ENCODE data around the gene MEIS1.

- PRO-cap, 2 experiments: peak in 1 of 2 experiments; most common minus-strand start chr2:64838909 (in 1)
- RAMPAGE, long total RNA, 5 experiments: no peak in any of the 5 experiments
Observed at GRCh38 chr2:64838680-64839223, 150.4 kb upstream of the SLC1A4 start.

- PRO-cap, 2 experiments: no peak in any of the 2 experiments
- RAMPAGE, long total RNA, 5 experiments: no peak in any of the 5 experiments
Observed at GRCh38 chr2:64852613-64853615, 136.3 kb upstream of the SLC1A4 start.

- PRO-cap, 2 experiments: no peak in any of the 2 experiments
- RAMPAGE, long total RNA, 5 experiments: no peak in any of the 5 experiments
Observed at GRCh38 chr2:64898859-64899393, 90.3 kb upstream of the SLC1A4 start.

GRCh38 chr2:64917619-64918341 lies 71.4 kb upstream of the SLC1A4 start:
- PRO-cap, 2 experiments: no peak in any of the 2 experiments
- RAMPAGE, long total RNA, 5 experiments: no peak in any of the 5 experiments

- PRO-cap, 2 experiments: no peak in any of the 2 experiments
- RAMPAGE, long total RNA, 5 experiments: no peak in any of the 5 experiments
Observed at GRCh38 chr2:64918408-64918951, 70.7 kb upstream of the SLC1A4 start.

DNA sequence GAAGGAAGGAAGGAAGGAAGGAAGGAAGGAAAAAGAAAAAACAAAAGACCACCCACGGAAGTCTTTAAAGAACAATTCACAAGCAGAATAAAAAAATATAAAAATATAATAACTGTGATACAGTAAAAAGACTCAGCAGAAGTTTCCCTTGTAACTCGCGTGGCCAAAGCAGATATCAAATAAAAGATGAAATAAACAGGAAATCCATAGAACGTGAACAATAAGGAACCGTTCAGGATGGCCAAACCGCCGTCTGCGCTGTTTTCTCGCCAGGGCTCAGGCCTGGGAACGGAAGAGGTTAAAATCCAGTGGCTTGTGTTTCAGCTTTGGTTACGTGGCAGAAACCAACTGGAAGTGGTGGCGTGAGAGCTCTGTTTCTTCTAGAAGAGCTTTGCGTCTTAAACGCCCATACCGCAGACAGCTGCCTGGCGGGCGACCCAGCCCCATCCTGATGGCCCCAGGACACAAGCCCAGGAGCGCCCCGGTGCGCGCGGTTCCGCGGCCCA lies 1.1 kb upstream of the SLC1A4 start:
- PRO-cap, 2 experiments: peak in 2 of 2 experiments; most common plus-strand start position 340 of the sequence (in 2); most common minus-strand start position 257 of the sequence (in 1)
- RAMPAGE, long total RNA, 5 experiments: start-site peak on the plus strand in 1 of 5 experiments, centred at position 396 of the sequence, 17 reads per replicate

- PRO-cap, 2 experiments: peak in 2 of 2 experiments; most common minus-strand start chr2:65040762 (in 2)
- RAMPAGE, long total RNA, 5 experiments: no peak in any of the 5 experiments
Observed at GRCh38 chr2:65040418-65040929, 15.7 kb upstream of the CEP68 start.

GRCh38 chr2:65070001-65070922 lies 14.0 kb downstream of the CEP68 start:
- PRO-cap, 2 experiments: peak in 2 of 2 experiments; most common plus-strand start chr2:65070691 (in 2); most common minus-strand start chr2:65070578 (in 2)
- RAMPAGE, long total RNA, 5 experiments: no peak in any of the 5 experiments

DNA sequence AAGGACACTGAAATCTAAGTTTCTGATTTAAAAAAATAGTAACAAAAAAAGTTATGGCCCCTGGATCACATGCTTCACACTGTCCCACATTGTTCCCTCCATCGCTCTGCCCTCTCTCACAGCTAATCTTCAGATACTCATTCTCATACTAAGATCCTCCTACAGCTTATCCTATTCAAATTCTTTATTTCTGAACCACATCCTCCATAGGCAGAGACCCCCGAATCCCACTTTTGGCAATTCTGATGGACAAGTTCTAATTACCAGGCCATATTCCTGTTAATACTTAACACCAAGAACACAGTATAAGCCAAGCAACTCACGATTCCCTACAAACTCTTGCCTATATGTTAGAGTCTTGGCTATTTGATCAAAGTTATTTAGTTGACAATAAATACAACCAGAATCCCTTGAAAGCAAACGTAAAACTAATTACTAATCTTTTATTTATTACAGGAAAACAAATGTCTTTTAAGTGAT lies 34.2 kb downstream of the CEP68 start:
- PRO-cap, 2 experiments: no peak in any of the 2 experiments
- RAMPAGE, long total RNA, 5 experiments: no peak in any of the 5 experiments

DNA sequence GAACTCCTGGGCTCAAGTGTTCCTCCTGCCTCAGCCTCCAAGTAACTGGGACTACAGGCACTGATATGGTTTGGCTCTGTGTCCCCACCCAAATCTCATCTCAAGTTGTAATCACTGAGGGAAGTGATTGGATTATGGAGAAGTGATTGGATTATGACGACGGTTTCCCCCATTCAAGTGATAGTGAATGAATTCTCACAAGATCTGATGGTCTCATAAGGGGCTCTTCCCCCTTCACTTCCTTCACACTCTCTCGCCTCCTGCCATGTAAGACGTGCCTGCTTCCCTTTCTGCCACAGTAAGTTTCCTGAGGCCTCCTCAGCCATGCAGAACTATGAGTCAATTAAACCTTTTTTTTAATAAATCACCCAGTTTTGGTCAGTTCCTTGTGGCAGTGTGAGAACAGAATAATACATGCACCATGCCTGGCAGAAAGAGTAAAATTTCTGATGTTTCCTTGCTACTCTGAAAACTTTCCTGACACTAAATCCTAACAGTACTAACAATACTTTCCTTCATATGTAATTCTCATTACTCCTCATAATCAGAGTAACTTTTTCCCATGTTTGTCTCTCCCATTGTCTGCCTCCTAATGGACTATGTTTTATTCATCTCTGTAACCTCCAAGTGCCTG lies 36.6 kb downstream of the CEP68 start:
- PRO-cap, 2 experiments: no peak in any of the 2 experiments
- RAMPAGE, long total RNA, 5 experiments: no peak in any of the 5 experiments

DNA sequence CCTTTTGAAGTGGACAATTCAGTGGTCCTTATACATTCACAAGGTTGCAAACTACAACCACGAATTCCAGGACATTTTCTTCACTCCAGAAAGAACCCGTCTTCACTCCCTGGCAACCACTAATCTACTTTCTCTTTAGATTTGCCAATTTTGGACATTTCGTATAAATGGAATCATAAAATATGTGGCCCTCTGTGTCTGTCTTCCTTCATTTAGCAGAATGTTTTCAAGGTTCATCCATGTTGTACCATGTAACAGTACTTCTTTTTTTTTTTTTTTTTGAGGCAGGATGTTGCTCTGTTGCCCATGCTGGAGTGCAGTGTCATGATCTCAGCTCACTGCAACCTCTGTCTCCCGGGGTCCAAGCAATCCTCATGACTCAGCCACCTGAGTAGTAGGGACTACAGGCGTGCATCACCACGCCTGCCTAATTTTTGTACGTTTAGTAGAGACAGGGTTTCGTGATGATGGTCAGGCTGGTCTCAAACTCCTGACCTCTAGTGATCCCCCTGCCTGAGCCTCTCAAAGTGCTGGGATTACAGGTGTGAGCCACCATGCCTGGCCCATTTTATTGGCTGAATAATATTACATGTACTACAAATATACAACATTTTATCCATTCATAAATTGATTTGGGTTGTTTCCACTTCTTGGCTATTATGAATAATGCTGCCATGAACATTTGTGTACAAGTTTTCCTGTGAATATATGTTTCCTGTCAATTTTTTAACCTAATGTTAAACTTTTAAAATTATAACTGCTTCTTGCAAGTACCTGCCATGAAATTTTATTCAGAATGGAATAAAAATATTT lies 31.1 kb downstream of the RAB1A start:
- PRO-cap, 2 experiments: no peak in any of the 2 experiments
- RAMPAGE, long total RNA, 5 experiments: no peak in any of the 5 experiments

- PRO-cap, 2 experiments: peak in 2 of 2 experiments; most common plus-strand start chr2:65128641 (in 1)
- RAMPAGE, long total RNA, 5 experiments: no peak in any of the 5 experiments
Observed at GRCh38 chr2:65128506-65129194, 1.3 kb downstream of the RAB1A start.

DNA sequence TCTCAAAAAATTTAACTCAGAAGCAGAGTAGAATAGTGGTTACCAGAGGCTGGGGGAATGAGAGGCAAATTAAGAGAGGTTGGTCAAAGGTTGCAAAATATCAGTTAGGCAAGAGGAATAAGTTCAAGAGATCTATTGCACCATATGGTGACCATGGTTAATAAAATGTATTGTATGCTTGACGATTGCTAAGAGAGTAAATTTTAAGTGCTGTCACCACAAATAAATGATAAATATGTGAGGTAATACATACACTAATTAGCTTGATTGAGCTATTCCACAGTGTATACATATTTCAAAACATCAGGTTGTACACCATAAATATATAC lies 23.1 kb upstream of the ACTR2 start:
- PRO-cap, 2 experiments: no peak in any of the 2 experiments
- RAMPAGE, long total RNA, 5 experiments: no peak in any of the 5 experiments

DNA sequence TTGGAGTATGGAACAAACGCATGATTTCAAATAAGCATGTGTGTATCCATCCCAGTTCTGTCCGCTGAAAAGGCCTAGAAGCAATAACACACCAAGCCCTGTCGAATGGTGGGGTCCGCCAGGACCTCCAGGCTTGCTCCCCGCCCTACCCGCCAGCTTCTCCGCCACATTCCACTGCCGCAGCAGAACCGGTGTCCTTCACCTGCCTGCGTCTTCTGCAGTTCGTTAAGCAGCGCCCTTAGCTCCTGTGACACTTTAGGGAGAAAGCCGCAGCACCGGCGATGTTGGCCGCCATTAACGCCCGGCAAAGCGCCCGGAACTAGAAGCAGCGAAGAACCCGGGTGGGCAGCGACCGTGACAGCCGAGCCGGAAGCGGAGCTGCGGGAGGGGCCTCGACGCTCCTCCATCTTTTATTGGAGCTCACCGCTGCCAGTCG lies 334 bp upstream of the ACTR2 start:
- PRO-cap, 2 experiments: peak in 2 of 2 experiments; most common minus-strand start position 321 of the sequence (in 2)
- RAMPAGE, long total RNA, 5 experiments: start-site peak on the minus strand in 1 of 5 experiments, centred at position 341 of the sequence, 5 reads per replicate

GRCh38 chr2:65269896-65270357 lies 42.3 kb downstream of the ACTR2 start:
- PRO-cap, 2 experiments: no peak in any of the 2 experiments
- RAMPAGE, long total RNA, 5 experiments: no peak in any of the 5 experiments

DNA sequence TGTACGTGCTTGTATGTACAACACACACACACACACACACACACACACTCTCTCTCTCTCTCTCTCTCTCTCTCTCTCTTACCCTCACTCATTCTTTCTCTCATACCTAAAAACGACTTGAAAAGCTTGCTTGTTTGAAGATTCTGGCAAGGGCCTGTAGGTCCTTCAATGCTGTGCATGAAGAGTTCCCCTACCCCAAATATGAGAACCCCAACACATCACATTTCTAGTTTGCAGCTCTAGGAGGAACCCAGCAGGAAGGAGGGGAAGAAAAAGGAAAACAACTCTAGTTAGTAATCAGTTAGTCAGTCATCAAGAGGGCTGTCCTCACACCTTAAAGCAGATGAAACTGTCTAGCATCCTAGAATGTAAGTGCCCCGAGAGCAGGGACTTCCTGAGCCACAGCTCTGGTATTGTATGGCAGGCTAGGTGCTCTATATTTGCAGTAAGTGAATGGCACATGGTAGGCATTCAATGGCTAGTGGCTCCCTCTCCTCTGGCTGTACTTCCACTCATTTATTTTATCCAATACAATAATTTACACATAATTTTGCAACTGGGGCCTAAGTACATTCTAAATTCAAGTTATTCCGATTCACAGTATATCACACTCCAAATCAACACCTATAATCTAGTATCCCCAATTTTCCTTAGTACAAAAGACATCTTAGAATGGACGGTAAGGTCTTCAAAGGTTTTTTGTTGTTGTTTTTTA lies 10.2 kb downstream of the SPRED2 start:
- PRO-cap, 2 experiments: no peak in any of the 2 experiments
- RAMPAGE, long total RNA, 5 experiments: no peak in any of the 5 experiments

GRCh38 chr2:65435699-65436232 lies 3.4 kb upstream of the SPRED2 start:
- PRO-cap, 2 experiments: peak in 2 of 2 experiments; most common plus-strand start chr2:65435937 (in 2); most common minus-strand start chr2:65435775 (in 1)
- RAMPAGE, long total RNA, 5 experiments: start-site peak on the plus strand in 3 of 5 experiments, at chr2:65435934-65435942 at its widest, 8 to 14 reads per replicate

GRCh38 chr2:65577007-65577515 lies 144.7 kb upstream of the SPRED2 start:
- PRO-cap, 2 experiments: peak in 1 of 2 experiments; most common plus-strand start chr2:65577254 (in 1); most common minus-strand start chr2:65577082 (in 1)
- RAMPAGE, long total RNA, 5 experiments: no peak in any of the 5 experiments

- PRO-cap, 2 experiments: peak in 2 of 2 experiments; most common plus-strand start chr2:66435125 (in 2); most common minus-strand start chr2:66434984 (in 1)
- RAMPAGE, long total RNA, 5 experiments: start-site peak on the plus strand in 3 of 5 experiments, at chr2:66435078-66435208 at its widest, 35 to 61 reads per replicate
Observed at GRCh38 chr2:66434891-66436133, at the start of gene MEIS1. TSS of gene MEIS1 (plus strand) at chr2:66435125.

- PRO-cap, 2 experiments: no peak in any of the 2 experiments
- RAMPAGE, long total RNA, 5 experiments: no peak in any of the 5 experiments
Observed at GRCh38 chr2:66529749-66530305, 94.9 kb downstream of the MEIS1 start.

Data from thyroid gland (tissue), 7 donors.